Epithelial cell of esophagus (primary cell): ENCODE results near the genes CLCNKB and PADI3.

- RRBS, result no CpG with 5 or more reads among the region's 2 CpGs
These were observed 6.9 kb upstream of the ZBTB17 start for GRCh38 chr1:15982783-15983302.

DNA sequence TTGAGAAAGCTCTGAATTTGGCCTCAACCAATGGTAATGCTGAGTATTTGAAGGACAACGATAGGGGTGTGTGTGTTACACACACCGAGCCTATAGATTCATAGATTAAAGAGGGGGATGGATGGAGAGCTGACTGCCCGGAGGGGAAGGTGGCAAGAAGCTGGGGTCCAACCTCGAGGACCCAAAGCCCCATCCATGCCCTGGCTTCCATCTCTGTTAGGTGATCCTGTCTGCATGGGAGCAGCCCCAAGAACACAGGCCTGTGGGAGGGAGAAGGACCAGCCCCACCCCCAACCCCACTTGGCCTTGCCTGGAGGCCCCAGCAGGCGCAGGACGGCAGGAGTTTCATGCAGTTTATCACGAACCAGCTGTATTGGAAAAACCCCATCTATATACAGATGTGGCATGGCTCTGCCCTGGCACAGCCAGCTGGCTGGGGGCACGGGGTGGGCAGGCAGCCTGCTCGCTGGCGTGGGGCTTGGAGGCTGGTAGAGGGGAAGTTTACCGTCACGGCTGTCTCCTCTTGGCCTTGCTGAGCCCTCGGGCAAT is 3.2 kb downstream of the HSPB7 start:
- RRBS, result no CpG with 5 or more reads among the region's 13 CpGs

- RRBS, result no CpG with 5 or more reads among the region's 25 CpGs
These were observed 1.6 kb downstream of the HSPB7 start for GRCh38 chr1:16015899-16016924.

DNA sequence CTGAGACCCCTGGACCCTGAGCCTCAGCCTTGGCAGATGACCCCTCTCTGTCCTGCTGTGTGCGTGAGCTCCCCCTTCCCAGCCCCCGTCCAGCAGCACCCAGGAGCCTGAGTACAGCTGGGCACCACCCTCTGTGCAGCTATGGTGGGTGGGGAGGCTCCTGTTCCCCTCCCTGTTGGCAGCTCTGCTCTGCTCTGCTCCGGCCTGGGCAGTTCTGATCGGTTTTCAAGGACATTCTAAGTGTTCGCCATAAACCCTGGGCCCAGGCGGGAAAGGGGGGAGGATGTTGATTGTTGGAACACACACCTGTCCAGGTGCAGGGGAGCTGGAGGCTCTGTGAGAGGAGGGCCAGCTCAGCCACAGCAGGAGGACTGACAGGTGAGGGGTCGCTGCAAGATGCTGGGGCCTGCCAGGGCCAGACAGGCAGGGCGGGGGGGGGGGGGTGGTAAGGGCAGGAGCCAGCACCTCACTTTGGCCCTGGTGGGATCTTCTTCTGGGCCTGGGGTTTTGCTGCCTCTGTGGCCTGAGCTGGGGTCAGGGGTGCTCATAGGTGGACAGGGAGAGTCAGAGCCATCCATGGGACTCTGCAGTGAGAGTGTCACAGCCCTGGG is at the start of gene CLCNKB:
Gene CLCNKB (plus strand): TSS at position 280 of the 611 bp plus-strand sequence.
- RRBS, result no CpG with 5 or more reads among the region's 8 CpGs

GRCh38 chr1:16048317-16049201 is 5.0 kb downstream of the CLCNKB start:
- RRBS, result no CpG with 5 or more reads among the region's 38 CpGs

GRCh38 chr1:16183167-16183755 is 27.4 kb upstream of the EPHA2 start:
- RRBS, result 52% methylated on average over 2 of the region's 17 CpGs

DNA sequence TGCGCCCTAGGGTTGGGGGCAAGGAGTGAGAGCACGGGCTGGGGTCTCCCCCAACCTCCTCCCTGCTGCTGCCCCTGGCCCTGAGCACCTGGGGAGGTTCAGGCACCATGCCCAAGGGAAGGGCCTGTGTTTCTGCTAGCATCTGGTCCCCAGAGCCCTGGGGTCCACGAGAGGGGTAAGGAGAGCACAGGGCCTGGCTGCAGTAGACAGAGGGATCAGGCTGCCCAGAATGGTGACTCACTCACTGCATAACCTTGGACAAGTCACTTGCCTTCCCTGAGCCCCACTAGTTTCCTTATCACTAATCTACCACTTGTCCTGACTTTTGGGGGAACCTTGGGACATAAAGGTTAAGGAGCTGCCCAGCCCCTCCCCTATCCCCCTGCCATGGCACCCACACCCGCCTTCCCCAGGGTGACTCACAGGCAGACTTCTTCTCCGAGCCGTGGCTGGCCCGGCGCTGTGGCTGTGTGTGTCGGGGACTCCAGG is 4.2 kb downstream of the ARHGEF19 start:
- RRBS, result no CpG with 5 or more reads among the region's 9 CpGs

DNA sequence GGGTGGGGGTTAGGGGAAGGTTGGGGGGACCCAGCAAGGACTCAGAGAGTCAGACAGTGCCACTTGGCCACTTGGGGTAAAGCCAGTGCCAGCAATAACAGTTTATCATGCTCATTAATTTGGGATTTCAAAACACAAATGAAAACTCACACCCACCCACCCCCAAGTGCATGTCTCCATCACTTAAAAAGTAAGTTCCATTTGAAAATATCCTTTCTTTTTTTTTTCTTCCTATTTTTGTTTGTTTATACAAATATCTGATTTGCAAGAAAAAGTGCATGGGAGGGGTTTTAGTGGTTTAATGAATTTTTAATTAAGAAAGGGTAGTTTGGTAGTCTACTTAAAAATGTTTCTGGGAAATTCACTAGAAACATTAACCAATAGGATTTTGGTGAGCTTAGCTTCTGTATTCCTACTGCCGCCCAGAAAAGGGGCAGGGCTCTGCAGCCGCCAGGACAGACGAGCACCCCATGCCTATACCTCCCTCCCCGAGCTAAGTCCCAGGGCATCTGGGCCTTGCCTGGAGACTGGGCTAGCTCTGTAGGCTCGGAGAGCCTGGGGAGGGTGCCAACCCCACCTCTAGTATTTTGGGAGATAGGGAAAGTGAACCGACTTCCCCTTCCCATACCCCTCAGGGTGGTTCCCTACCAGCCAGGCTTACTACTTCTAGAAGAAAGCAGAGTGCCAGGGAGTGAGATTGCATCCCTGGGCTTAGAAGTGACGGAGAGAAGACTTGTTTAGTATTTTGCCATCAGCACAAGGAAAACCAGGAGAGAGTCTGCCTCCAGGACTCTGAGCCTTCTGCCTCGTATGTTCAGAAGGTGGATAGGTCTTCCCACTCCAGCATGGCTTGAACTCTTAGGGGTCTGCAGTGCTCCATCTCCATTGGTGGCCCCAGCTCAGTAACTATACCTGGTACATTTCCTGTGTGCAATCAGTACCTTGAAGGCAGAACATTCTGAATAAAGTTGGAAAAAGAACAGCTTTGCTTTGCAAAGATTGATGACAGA is 28.7 kb downstream of the SZRD1 start:
- RRBS, result no CpG with 5 or more reads among the region's 8 CpGs

DNA sequence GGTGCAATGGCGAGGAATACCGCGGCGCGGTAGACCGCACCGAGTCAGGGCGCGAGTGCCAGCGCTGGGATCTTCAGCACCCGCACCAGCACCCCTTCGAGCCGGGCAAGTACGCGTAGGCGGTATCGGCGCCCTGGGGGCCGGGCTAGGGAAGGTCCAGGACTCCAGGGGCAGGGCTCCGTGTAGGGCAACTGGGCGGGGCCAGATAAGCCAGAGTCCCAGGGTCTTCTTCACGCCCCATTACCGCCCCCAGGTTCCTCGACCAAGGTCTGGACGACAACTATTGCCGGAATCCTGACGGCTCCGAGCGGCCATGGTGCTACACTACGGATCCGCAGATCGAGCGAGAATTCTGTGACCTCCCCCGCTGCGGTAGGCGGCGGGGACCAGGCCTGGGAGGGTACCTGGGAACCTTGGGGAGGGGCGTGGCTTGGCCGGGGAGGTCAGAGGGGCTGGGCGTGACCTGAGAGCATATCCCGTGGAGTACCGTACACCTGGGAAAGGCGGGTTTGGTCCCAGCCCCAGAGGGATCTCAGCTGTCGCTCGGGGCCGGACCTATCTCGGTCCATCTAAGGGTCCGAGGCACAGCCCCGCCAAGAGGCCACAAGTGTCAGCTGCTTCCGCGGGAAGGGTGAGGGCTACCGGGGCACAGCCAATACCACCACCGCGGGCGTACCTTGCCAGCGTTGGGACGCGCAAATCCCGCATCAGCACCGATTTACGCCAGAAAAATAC is 206.9 kb downstream of the NECAP2 start:
- RRBS, result 0% methylated on average over 3 of the region's 61 CpGs

DNA sequence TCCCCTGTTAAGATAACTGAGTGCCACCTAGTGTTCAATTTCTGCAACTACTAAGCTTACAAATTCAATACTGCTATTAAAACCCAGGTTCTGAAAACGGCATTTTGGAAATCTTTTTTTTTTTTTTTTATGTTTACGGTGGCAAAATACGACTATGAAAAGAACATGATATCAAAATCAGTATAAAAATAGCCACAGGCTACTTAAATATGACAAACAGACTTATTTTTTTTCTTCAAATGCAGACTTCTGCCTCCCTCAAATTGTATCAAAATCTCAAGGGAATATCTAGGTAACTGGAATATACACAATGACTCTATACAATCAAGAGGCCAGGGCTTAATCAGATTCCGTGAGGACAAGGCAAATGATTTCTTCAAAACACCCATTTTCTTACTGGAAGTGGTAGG is 236.8 kb upstream of the CROCC start:
- RRBS, result no CpG with 5 or more reads among the region's 4 CpGs

- RRBS, result no CpG with 5 or more reads among the region's 44 CpGs
These were observed 181.4 kb upstream of the CROCC start for GRCh38 chr1:16740050-16740913.

DNA sequence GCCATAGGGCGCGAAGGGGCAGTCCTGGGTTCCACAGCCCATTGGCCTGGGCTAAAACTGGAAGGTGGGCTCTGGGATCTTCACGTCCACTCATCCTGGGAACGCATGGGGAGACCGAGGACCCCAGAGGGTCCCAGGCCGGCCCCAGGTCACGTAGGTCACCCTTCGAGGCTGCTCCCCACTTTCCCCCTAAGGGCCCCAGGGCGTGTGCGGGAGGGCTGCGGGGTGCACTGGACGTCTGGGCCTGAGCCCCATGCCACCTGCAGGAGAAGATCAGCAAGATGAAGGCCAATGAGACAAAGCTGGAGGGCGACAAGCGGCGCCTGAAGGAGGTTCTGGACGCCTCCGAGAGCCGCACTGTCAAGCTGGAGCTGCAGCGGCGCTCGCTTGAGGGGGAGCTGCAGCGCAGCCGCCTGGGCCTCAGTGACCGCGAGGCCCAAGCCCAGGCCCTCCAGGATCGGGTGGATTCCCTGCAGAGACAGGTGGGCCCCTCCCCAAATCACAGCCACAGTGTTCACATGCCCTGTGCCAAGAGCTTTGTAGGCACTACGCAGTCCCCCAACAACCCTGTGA is 12.4 kb downstream of the MFAP2 start:
- RRBS, result no CpG with 5 or more reads among the region's 27 CpGs

DNA sequence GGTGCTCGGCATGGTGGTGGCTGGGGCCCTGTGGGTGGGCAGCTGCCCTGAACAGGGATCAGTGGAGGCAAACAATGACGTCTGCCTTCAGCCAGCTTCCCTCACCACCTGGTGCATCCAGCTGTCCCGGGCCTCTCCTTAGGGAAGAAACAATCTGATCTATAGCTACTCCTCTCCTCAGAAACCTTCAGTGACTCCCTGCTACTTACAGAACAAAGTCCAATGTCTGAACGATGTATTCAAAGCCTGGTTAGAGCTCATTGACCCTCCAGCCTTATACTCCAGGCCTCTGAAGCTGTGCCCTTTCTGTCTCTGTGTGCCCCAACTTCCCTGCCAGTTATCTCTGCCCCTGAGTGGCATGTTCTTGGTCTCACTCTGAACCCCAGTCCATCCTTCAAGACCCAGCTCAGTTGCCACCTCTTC is 6.6 kb downstream of the PADI2 start:
- RRBS, result no CpG with 5 or more reads among the region's 4 CpGs

DNA sequence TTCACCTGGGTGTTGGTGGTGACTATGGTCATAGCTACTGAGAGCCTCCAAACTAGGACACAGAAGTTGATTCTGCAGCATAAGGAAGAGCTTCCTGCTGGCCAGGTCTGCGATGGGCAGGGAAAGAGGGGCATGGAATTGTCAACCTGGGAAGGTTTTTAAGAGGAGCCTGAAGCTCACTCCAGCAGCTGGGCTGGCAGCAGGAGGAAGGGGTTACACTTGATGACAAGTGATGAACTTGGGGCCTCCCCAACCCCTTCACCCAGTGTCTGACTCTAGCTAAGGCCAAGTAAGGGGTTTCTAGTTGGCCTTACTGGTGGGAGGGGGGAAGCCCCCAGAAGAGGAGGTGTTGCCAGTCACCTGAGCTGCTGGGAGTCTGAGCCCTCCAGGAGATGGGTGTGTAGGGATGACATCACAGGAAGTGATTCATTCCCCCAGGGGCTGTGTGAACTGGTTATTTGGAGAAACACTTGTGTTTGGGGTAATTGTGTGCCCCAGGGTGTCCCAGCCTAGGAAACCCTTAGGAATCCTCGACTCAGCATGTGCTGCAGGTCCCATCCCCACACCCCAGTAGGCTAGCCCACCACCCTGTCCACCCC is 3.0 kb downstream of the PADI1 start:
- RRBS, result no CpG with 5 or more reads among the region's 2 CpGs

- RRBS, result no CpG with 5 or more reads among the region's 7 CpGs
These were observed 15.2 kb upstream of the PADI3 start for GRCh38 chr1:17233604-17234194.

- RRBS, result no CpG with 5 or more reads among the region's 19 CpGs
These were observed at the start of gene PADI3 for GRCh38 chr1:17248626-17249670. Gene PADI3, plus strand, starts transcription at chr1:17249098.

GRCh38 chr1:17790260-17790812 is 35.2 kb downstream of the ACTL8 start:
- RRBS, result no CpG with 5 or more reads among the region's 3 CpGs

DNA sequence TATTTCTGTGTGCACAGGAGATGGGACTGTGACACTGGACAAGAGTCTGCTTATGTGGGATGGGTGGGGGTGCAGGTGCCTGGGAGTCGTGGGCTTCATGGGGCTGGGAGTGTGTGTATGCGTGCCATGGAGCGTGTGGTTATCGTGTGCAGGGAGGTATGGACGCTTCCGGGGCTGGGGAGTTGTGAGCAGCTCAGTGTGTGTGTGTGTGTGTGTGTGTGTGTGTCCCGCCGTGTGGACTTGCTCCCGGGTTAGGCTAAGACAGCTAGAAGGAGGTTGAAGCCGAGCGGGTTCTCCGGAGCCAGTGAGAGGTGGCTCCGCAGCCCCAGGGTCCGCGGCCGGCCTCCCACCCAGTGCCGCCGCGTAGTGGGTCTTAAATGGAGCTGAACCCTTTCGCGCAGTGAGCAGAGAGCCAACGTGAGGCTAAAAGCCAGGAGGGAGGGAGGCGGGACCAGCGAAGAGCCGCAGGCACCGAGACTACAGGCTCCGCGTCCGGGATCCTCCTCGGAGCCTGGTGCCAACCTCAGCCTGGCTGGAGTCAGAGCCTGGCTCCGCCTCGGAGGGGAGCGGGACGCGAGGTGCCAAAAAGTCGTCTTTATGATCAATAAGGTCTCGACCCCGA is 1.3 kb downstream of the IGSF21 start:
- RRBS, result 9% methylated on average over 5 of the region's 38 CpGs

DNA sequence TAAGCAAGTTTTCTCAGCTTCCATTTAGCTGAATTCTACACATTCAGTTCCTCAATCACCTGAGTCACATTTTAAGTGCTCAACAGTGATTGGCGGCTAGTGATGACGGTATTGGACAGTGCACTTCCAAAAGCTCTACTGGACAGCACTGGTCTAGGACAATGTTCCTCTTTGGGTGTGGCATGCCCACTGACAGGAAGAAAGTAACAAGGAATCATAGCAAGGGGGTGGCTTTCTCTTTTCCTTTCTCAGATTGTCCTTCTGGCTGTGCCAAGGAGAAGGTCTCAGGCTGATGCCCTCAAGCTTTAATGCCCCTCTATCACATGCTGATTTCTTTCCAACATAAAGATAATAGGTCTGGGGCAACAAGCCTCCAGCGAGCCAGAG is 11.7 kb downstream of the IGSF21 start:
- RRBS, result no CpG with 5 or more reads among the region's 3 CpGs

DNA sequence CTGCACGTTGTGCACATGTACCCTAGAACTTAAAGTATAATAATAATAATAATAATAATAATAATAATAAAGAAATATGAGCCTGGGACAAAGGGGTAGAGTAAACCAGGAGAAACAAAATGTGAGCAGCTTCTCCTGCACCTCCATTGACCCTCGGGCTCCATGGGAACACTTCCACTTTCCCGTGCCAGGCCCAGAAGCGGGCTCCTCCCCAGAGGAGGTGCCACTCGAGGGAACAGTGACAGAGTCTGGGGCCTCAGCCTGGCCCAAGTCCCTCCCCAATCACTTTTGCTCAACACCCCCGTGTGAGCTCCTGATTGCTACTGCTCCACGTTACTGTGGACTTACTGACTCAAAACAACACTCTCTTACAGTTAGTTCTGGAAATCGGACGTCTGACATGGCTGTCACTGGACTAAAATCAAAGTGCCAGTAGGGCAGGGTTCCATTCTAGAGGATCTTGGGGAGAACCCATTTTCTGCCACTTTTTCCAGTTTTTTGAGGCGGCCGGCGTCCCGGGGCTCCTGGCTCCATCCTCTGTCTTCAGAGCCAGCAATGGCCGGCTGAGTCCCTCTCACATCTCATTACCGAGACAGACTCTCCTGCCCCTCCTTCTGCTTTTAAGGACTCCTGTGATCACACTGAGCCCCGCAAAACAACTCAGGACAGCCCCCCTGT is 17.6 kb upstream of the KLHDC7A start:
- RRBS, result no CpG with 5 or more reads among the region's 16 CpGs